ENCODE measurements around the genes INPP5A and ADGRA1.

- PRO-cap: no peak
- RAMPAGE, long total RNA: no peak
Observed at GRCh38 chr10:132036869-132037176, 28.9 kb upstream of the JAKMIP3 start.

- PRO-cap: no peak
- RAMPAGE, long total RNA: no peak
Observed at GRCh38 chr10:132187740-132188706, 1.3 kb downstream of the DPYSL4 start.

DNA sequence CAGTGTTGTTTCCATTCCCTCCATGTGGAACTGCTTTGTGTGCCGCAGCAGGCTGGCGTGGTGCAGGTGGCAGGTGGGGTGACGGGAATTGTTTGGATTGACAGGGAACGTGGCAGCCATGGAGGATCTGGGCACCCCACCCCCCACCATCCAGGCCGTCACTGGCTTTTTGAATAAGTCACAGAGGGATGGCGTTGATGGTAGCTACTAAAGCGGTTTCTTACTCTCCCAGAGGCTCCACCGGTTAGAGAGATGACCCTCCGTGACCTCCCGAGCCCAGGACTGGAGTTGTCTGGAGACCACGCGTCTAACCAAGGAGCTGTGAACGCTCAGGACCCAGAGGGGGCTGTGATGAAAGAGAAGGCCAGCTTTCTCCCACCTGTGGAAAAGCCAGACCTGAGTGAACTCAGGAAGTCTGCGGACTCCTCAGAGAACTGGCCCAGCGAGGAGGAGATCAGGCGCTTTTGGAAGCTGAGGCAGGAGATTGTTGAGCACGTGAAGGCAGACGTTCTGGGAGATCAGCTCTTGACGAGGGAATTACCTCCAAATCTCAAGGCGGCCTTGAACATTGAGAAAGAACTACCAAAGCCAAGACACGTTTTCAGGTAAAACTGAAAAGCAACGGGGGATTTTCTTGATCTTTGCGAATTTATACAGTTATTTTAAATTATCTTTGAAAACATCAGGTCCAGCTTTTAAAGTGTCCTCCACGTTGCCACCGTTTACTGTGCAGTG is 15.9 kb downstream of the LRRC27 start:
- PRO-cap: no peak
- RAMPAGE, long total RNA: no peak

DNA sequence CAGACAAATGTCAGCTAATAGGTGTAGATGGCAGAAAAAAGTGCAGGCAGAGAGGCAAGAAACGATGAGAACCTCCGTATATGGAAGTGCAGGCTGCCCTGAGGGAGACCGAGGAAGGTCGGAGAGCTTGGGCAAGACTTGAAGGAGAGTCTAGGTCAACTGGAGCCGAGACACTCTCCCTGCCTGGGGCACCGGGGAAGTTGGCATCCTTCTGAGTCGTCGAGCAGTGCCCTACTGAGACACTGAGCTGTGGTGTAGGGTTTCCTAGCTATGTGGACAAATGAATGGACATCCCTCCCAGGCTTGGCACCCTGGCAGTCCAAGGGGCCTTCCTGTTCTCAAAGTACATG is 57.3 kb upstream of the INPP5A start:
- PRO-cap: no peak
- RAMPAGE, long total RNA: no peak

DNA sequence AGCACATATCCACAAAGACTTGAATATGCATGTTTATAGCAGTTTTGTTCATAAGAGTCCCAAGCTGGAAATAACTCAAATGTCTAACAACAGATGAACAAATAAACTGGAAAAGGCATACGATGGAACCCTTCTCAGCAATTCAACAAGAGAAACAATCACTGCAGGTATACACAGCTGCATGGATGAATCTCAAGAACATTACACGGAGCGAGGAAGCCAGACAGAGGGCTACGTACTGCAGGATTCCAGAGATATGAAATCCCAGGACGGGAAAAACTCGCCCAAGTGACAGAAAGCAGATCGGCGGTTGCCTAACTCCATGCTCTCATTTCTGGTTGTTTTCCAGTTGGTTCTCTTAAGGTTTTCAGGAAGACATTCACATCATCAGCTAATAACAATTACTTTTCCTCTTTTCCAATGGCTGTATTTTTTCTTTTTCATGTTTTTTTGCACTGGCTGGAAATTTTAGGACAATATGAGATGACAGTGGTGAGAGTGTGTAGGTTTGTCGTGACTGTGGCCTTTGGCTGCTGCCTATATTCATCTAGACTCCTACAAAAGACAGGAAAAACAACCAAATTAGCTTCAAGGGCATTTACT is 25.9 kb upstream of the INPP5A start:
- PRO-cap: no peak
- RAMPAGE, long total RNA: no peak

DNA sequence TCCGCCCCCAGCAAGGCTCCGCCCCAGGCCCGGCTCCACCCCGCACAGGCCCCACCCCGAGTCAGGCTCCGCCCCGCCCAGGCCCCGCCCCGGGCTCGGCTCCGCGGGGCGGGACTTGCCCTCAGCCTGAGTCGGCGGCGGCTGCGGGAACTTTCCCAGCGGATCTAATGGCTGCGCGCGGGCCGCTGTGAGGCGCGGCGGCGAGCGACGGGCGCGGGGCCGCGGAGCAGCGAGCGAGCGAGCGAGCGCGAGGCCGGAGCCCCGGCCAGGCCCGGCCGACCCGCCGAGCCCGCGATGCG is at the start of gene INPP5A:
Gene INPP5A (plus strand): TSS at position 114 of the 299 bp plus-strand sequence.
- PRO-cap: no peak
- RAMPAGE, long total RNA: no peak

- PRO-cap: no peak
- RAMPAGE, long total RNA: no peak
Observed at GRCh38 chr10:132539392-132539968, 1.9 kb downstream of the INPP5A start.

DNA sequence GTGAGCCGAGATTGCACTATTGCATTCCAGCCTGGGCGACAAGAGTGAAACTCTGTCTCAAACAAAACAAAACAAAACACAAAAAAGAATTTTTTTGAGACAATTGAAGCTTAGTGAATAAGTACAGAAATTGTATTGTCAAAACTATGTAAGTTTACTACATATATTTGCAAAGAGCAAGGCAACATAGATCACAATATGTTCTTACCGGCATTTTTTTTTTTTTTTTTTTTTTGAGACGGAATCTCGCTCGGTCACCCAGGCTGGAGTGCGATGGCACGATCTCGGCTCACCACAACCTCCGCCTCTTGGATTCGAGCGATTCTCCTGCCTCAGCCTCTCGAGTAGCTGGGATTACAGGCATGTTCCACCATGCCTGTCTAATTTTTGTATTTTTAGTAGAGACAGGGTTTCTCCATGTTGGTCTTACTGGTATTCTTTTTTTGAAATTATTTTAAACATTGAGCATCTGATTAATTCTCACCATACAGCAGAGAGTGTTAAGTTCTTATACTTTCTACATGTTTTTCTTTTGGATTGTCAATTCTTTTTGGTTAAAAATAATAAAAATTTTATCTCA is 31.2 kb downstream of the INPP5A start:
- PRO-cap: no peak
- RAMPAGE, long total RNA: no peak

GRCh38 chr10:132592677-132593393 is 55.2 kb downstream of the INPP5A start:
- PRO-cap: no peak
- RAMPAGE, long total RNA: no peak

DNA sequence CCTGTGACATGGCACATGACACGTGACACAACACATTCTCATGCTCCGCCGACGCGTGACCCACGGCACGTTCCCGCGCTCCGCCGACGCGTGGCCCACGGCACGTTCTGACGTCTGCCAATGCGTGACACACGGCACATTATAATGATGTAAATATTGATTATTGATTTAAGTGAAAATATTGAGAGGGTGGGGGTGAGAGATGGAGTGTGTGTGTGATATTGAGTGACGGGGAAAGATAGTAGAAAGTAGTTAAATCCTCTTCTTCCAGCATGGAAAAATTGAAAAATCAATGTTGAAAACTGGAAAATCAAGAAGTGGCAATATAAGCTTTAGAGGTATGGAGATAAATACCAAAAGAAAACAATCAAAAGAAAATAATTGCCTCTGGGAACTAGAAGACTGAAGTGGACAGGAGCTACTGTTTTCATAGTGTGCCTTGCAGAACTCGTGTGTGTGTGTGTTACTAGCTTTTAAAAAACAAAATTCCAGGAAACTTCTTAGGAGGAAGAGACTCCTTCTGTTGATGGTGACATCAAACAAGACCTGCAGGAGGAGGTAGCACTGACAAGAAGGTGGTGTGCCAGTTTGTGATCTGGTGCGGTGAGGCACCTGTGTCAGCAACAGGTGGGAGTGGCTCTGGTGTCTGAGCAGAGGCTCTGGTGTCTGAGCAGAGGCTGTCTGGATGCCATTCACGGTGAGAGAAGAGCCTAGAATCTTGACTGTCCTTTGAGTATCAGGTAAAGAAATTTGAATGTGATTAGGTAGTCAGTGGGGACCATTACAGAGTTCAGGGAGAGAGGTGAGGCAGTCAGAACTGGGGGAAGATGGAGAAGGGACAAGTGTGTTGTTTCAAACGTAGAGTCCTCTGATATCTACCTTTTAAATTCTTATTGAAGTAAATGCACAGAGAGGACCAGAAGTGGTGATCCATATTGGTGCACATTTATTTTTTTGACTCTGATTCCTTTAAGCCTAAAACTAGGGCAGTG is 122.7 kb downstream of the INPP5A start:
- PRO-cap: no peak
- RAMPAGE, long total RNA: no peak

DNA sequence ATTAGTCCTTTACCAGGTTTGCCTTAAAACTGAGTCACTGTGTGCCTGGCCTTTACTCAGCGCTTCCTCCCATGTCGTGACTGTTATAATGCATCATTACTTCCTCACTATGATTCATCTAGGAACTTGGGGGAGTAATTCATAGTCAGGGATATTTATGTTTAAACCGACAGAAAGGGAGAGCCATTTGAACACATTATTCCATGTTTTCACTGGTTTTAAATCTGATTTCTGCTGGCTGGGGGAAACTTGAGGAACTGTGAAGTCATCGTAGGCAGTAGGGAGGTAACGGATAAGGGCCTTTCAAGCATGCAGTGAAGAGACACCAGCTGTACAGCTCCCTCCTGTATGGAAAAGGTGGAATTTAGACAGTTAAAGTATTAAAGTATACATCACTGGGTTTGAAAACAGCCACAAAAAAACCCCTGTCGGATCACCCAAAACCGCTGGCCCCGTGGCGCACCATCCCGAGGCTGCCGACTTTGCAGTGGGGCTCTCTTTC is 119.8 kb downstream of the NKX6-2 start:
- PRO-cap: no peak
- RAMPAGE, long total RNA: no peak

- PRO-cap: no peak
- RAMPAGE, long total RNA: no peak
Observed at GRCh38 chr10:132676165-132676988, 109.6 kb downstream of the NKX6-2 start.

DNA sequence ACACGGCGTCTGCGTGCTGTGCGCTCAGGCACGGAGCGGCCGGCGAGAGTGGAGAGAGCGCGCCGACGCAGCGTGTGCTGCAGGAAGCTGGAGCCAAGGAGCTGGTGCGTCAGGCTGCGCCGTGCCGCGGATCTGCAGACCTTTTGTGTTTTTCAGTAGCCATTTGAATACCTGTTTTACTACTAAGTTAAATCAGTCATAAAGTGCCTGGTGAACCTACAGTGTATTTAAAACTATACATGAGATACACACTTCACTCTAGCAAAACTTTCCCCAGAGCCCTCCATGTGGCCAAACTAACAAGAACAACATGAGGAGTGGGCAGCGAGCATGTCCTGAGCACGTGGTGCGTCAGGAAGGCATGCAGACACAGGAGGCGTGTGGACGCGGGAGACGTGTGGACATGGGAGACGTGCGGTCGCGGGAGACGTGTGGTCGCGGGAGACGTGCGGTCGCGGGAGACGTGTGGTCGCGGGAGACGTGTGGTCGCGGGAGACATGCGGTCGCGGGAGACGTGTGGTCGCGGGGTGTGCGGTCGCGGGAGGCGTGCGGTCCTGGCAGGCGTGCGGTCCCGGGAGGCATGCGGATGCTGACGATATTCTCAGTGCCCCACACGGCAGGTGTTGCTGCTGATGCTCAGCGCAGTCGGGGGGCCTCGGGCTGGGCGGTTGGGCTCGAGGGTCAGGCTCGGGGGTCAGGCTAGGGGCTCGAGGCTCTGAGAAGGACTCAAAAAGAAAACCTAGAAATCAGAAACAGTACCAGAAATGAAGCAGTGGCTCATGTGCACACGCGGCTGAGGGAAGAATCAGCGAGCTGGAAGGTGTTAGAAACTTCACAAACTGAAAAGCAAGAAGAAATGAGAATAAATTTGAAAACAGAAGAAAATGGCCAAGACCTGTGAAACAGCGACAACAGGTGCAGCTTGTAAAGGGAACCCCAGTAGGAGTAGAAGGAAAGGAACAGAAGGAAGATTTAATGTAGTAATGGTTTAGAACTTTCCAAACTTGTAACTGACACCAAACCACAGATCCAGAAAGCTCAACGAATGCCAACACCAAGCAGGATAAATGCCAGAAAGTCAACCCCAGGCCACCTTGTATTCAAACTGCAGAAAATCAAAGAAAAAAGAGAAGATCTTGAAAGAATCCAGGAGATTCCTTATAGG is 94.2 kb downstream of the NKX6-2 start:
- PRO-cap: no peak
- RAMPAGE, long total RNA: no peak

- PRO-cap: no peak
- RAMPAGE, long total RNA: no peak
Observed at GRCh38 chr10:132783656-132784554, 2.0 kb downstream of the NKX6-2 start.

- PRO-cap: no peak
- RAMPAGE, long total RNA: no peak
Observed at GRCh38 chr10:132877671-132877947, 64.8 kb downstream of the CFAP46 start.

DNA sequence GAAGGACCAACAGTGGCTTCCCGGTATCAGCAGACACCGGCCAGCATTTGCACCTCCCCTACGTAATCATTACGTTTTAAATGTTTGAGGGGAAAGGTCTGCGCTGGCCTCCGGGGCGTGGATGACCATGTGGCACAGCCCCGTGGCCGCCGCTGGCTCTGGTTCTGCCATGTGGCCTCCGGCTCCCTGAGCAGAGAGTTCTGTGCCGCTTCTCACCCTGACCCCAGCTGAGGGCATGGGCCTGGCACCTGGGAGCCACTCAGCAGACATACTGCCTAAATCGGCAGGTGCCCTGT is 25.5 kb downstream of the CFAP46 start:
- PRO-cap: no peak
- RAMPAGE, long total RNA: no peak

DNA sequence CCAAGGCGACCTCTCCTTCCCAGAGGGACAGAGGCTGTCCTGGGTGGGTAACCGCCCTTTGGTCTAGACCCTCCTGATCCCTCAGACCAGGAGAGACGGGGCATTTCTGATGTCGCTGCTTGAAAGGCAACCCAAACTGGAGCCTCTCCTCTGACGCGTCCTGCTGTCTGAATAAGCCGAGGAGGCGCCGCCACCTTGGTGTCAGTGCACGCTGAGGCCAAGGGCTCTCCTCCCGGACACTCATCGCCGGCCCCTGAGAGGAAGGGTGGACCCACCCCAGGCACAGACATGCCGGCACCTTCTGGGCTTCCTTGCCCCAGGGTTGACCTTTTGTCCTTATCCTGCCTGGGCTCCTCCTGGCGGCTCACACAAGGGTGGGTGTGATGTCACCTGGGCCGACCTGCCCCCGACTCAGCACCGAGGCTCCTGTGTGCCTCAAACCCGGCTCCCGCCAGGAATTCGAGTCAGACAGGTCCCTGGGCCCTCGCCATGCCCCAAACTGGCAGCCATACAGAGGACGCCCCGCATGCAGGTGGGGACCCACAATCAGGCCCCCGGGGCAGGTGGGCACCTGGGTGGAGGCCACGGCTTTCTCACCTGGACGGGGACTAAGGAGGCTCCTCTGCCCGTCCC is 17.7 kb upstream of the CFAP46 start:
- PRO-cap: no peak
- RAMPAGE, long total RNA: no peak

DNA sequence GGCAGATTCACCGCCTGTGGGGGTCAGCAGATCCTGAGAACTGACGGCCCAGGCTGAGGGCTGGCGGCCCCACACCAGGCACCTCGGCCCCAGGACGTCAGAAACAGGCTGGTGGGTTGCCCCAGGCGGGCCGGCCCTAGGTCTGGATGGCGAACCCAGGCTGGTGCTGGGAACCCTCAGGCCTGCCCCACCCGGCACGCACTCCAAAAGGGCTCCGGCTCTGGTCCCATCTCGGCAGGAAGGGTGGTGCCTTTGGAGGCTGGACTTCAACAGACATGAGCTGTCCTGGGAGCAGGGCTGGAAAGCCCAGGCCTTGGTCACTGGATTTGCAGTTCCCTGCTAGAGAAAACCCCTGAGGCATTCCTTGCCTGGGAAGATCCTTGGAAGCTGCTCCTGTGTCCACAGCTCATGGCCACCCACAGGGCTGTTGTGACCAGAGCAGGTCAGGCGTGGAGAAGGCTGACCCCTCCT is 42.7 kb upstream of the CFAP46 start:
- PRO-cap: no peak
- RAMPAGE, long total RNA: no peak

DNA sequence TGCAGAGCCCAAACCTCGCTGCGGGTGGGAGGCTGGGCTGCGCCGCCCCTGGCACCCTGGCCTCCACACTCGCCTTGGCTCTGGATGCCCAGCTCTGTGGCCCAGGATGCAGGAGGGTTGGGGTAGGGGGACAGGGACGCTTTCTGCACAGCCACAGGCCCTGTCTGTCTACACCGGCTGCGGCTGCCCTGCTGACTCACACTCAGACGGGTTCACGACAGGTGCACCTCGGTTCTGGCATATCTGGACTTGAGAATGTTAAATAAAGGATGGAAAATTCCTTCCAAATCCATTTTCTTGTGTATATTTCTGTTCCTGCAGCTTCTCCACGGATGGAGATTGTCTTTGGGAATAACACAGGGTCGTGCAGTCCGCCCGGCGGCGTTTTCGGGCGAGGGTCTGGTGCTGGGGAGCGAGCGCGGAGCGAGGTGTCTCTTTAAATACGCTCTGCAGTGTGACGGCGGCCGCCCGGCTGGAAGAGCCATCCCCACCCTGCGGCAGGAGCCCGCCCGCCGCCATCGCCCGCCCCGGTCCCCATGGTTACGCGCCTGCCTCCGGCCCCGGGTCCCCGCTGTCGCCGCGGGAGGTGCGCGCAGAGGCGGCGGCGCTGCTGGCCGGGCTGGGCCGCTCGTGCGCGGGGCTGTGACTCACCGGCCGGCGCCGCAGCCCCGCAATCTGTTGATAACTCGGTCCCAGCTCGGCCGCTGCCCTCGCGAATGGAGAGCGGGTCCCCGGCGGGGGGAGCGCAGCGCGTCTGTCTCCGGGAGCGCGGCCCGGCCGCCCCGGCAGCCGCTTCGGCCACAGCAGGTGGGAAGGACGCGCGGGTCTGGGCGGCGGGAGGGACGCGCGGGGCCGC is at the start of gene ADGRA1:
Gene ADGRA1 (plus strand): TSS at position 593 of the 856 bp plus-strand sequence.
- PRO-cap: no peak
- RAMPAGE, long total RNA: no peak

GRCh38 chr10:133109731-133110667 is 22.3 kb downstream of the ADGRA1 start:
- PRO-cap: no peak
- RAMPAGE, long total RNA: no peak

Data from spinal cord (tissue), 3 donors.